AG04450 (cell line): ENCODE results near the gene MYO18B.

GRCh38 chr22:25402912-25403445 is 161.5 kb upstream of the GRK3 start:
- CAGE, long polyA plus RNA, result no peak
- RRBS, result no CpG with 5 or more reads among the region's 11 CpGs

DNA sequence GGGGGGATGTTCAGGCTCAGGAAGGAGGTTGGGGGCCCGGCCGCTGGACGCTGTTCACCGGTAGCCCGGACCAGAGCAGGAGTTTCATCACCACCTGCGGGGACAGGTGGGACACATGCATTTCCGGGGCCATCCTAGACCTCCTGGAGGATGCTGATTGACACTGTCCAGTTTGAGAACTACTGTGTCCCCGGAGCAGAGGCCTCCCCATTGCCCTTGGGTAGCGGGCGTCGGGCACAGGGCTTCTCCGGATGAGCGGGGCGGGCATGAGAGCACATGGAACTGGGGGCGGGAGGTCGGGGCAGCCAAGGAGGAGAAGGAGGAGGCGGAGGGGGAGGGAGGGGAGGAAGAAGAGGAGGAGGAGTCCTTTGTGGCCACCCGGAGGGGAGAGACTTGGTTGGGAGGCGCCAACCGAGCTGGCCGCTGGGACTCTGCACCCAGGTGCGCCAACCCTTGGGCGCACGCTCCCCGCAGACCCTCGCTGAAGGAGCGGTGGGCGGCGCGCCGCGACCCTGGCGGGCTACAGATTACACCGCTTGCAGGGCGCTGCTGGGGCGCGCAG is 143.9 kb upstream of the GRK3 start:
- CAGE, long polyA plus RNA, result no peak
- RRBS, result 7% methylated on average over 5 of the region's 37 CpGs

- CAGE, long polyA plus RNA, result no peak
- RRBS, result no CpG with 5 or more reads among the region's 16 CpGs
Measured at GRCh38 chr22:25563597-25564121, 816 bp upstream of the GRK3 start.

- CAGE, long polyA plus RNA, result no peak
- RRBS, result 90% methylated on average over 3 of the region's 36 CpGs
Measured at GRCh38 chr22:25741649-25742628, at the start of gene MYO18B. Gene MYO18B (plus strand): TSS chr22:25742188.

DNA sequence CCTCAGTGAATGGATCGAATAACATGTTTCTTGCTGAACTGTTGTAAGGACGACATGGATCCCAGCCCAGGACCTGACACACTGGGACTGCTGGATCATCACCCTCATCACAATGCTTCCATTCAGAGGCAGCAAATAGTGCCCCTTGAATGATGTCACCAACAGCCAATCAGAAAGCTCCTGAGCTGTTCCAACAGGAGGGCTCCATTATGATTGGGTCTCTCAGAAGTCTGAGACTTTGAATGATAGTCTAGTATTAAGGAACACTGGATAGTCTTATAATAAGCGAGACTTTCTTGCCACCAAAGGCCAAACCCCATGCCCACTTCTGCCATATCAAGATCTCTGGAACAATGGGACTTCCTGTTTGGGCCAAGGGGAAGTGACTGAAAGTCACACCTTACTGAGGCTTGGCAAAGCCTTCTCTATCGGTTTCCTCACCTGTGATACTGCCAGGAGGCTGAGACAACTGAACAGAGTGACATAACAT is 159.0 kb downstream of the MYO18B start:
- CAGE, long polyA plus RNA, result no peak
- RRBS, result no CpG with 5 or more reads among the region's 4 CpGs

DNA sequence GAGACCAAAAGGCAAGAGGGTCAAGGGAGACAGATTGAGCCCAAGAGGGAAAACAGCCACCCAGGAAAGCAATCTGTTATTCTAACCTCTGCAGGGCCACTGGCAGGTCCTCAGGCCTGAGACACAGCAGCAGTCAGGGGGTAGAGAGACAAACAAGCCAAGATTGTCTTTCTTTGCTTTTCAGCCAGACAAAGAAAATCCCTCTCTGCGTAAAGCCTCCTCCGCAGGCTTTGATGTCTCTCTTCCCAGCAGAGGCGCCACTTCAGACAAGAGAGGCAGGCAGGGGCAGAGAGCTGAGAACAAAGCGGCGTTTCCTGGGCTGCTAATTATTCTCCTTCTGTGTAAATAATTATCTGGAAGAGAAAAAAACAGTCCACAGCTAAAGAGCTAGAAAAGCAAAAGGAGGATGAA is 102.8 kb upstream of the SEZ6L start:
- CAGE, long polyA plus RNA, result no peak
- RRBS, result no CpG with 5 or more reads among the region's 5 CpGs

DNA sequence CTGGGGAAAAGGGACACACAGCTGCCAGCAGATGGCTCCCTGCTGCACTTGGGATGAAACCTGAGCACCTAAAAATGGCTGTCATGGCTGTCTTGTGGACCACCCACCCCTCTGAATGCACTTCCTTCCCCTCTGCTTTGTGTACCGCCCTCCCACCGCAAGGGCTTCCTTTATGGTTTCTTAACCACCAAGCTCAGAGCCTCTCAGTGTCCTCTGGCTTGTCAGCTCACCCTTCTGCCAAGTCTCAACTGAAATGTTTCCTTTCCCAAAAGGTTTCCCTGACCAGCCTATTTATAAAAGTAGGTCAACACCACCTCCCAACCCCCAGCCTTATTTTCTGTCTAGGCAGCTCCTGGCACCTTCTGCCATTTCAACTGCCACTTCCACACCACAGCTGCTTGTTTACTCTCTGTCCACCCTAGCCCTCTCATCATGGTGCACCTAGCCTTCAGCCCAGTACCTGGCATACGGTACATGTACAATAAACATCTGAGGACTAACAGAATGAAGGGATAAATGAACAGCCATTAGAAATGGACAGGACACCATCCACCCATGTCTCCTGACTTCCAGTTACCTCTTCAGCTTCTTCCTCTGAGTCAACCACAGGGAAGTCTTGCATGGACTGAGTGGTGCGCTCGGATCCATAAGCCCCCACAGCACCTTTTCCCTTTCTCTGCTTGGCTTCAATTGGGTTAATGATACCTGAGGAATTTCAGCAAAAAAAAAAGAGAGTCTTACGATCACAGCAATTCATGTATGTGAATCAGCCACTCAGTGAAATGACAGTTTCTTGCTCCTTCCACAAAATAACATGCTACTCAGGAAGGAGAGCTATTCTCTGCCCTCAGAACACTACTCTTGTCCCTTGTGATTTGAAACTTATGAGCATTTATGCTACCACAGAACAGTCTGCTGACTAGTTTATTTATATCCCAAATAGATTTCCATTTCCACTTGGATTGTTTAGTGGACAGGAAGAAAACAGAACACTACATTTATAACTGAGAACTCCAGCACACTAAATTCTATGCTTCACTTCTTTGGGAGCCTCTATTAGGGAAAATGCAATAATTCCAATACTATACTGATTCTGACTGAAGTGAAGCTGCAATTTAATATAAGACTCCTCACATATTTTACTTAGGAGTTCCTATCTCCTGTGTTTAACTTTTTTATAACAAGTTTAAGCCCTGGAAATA is 8.8 kb downstream of the TFIP11 start:
- CAGE, long polyA plus RNA, result no peak
- RRBS, result no CpG with 5 or more reads among the region's 6 CpGs

- CAGE, long polyA plus RNA, result no peak
- RRBS, result no CpG with 5 or more reads among the region's 12 CpGs
Measured at GRCh38 chr22:26510017-26510459, 2.2 kb downstream of the TFIP11 start.

DNA sequence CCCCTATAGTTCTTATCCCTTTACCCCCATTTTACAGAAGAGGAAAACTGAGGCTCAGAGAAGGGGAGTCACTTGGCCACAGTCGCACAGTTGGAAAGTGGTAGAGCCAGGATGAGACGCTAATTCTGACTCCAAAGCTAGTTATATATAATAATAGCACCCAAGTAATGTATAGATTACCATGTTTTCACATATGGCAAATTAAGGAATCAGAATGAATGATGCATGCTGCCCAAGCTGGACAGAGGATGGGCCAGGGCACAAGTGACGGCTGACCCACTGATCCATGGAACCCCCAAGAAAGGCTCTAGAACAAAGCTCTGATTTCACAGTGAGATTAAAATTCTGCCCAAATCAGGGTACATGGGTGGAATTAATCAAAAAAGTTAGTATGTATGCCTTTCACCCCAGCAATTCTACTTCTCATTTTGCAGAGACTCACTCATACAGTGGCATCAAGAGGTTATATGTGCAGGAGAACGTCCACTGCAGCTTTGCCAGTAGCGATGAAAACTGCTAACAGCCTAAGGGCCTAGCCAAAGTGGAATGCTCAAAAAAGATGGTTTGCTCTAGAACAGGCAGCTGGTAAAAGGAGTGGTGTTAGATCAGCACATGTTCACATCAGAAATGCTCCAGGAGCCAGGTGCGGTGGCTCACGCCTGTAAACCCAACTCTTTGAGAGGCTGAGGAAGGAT is 10.0 kb upstream of the TFIP11 start:
- CAGE, long polyA plus RNA, result no peak
- RRBS, result no CpG with 5 or more reads among the region's 7 CpGs

GRCh38 chr22:26568221-26568792 is 21.6 kb downstream of the TPST2 start:
- CAGE, long polyA plus RNA, result no peak
- RRBS, result no CpG with 5 or more reads among the region's 11 CpGs

DNA sequence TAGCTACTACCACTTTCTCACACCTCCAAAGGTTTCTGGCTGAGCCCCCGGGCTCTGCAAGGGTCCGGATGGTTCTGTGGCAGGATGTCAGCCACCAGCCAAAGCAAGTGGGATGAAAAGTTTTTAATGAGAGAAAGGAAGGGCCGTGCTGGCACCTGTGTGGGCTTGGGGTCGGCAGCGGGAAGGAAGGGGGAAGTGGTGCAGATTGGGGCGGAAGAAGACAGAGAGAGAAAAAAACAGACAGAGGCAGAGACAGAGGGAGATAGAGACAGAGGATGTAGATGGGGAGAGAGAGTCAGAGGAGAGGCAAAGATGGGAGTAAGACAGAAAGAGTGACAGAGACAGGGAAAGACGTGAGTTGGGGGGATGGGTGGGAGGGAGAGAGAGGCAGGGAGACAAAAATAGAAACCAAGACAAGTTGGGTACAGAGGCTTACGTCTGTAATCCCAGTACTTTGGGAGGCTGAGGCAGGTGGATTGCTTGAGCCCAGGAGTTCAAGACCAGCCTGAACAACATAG is 10.3 kb downstream of the TPST2 start:
- CAGE, long polyA plus RNA, result no peak
- RRBS, result no CpG with 5 or more reads among the region's 8 CpGs

DNA sequence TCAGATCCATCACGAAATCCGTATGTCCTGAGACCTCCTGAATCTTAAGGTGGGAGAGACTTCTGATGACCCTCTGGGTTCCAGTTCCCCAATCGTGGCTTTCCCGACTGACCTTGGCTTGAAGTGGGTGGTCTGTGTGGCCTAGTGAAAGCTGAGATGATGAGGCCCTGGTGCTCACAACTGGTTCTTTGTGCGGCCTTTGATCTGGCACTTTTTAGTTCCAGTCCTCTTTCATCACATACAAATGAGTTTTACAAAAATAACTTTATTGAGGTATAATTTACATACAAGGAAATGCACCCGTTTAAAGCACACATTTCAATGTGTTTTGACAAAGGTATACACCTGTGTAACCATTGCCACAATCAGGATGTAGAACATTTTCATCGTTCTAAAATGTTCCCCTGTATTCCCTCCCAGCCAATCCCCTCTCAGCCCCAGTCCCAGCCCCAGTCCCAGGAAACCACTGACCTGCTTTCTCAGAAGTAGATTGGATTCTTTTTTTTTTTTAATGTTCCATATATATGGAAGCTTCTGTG is 41.8 kb downstream of the CRYBA4 start:
- CAGE, long polyA plus RNA, result no peak
- RRBS, result no CpG with 5 or more reads among the region's 7 CpGs

DNA sequence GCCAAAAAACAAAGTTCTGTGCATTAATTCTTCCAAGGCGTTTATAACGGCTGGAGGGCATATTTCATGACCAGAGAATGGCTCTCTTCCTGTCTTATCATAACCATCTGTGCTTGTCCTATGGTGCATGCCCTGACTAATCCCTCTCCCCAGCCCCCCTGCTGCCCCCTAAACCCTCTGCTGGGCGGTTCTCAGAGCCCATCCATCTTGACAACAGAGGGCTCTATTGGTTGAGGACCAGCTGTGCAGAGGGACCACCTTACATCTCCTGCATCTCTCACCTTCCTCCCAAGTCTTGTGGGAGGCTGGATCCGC is 317.7 kb downstream of the CRYBA4 start:
- CAGE, long polyA plus RNA, result no peak
- RRBS, result no CpG with 5 or more reads among the region's 4 CpGs

GRCh38 chr22:27195085-27195477 is 573.3 kb downstream of the CRYBA4 start:
- CAGE, long polyA plus RNA, result no peak
- RRBS, result no CpG with 5 or more reads among the region's 20 CpGs

DNA sequence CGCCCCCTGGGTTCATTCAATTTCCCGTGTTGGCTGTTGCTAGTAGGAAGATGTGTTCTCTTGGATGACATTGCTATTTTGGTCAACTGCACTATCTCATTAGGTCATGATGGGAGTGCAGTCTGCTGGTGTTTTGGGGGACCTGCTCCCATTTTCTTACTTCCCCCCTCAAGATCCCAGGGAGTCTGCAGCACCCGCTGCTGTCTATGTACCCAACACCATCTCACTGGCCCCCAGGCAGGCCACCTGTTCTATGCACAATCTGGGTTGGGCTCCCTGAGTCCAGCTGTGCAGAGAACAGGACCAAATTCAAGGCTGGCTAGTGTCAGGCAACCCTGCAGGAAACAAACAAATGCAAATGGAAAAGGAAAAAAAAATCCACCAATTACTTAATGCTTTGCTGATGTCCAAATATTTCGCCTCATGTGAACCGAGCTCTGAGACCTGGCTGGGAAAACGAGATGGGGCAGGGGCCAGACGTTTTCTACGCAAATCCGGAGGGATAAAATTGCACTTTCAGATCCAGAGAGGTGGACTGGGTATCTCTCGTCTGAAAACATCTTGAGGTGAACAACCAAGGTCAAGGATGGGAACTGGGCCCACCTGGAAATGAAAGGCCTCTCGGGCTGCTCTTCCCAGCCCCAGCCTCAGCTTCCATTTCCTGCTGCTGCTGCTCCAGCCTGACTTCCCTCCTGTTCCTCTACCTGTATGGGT is 583.0 kb downstream of the MN1 start:
- CAGE, long polyA plus RNA, result no peak
- RRBS, result no CpG with 5 or more reads among the region's 11 CpGs

GRCh38 chr22:27372911-27373846 is 428.4 kb downstream of the MN1 start:
- CAGE, long polyA plus RNA, result no peak
- RRBS, result no CpG with 5 or more reads among the region's 14 CpGs

- CAGE, long polyA plus RNA, result no peak
- RRBS, result 8% methylated on average over 10 of the region's 17 CpGs
Measured at GRCh38 chr22:27435806-27436328, 365.7 kb downstream of the MN1 start.

- CAGE, long polyA plus RNA, result no peak
- RRBS, result no CpG with 5 or more reads among the region's 10 CpGs
Measured at GRCh38 chr22:27488258-27488462, 313.4 kb downstream of the MN1 start.

DNA sequence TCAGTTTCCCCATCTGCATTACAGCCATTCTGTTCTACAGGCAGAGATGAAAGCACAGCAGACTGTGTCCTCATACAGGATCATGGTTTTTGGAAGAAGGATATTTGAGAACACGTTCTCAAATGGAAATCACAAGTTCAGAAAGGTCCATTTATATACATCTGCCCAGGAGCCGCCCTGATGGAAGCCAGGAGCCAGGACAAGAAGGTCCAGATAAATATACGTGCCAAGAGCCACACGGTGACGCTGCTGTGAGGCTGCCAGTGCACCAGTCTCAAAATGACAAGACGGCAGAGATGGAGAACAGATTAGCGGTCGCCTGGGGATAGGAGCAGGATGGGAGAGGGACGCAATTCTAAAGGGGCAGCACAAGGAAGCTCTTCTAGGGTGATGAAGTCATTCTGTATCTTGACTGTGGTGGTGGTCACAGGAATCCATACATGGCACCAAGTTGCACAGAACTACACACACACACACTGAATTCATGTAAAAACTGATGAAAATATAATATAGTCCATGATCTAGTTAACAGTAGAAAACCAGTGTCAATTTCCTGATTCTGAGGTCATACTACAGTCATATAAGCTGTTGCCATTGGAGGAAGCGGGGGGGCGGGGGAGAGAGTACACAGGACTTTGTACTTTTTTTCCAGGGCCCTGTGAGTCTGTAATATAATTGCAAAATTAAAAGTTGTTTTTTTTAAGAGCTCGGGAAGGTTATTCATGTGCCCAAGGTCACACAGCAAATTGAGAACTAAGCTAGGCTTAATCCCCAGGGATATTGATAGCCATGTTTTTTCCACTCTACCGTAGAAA is 312.6 kb downstream of the MN1 start:
- CAGE, long polyA plus RNA, result no peak
- RRBS, result no CpG with 5 or more reads among the region's 13 CpGs

DNA sequence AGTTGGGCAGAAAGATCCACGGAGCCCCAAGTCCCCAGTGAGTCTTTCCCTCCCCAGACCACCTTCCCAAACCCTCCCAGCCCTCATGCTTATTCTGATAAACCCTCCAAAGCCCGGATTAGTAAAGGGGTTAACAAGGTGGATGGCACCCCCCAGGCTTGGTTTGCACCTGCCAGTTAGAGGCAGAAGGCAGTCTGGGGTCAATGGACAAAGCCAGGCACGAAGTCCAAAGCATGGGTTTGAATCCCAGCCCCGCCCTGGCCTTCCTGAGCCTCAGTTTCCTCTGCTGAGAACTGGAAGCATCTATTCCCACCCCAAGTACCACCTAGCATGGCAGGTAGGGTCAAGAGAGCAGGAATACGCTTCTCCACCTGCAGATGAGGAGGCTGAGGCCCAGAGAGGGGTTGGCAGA is 163.5 kb downstream of the MN1 start:
- CAGE, long polyA plus RNA, result no peak
- RRBS, result no CpG with 5 or more reads among the region's 5 CpGs